Duodenum (tissue), 1 donor: ENCODE measurements around the gene CABS1.

- PRO-cap: no peak
Observed at GRCh38 chr4:56932589-56933185, 25.0 kb downstream of the REST start.

GRCh38 chr4:56976331-56976654 lies 1.1 kb downstream of the NOA1 start:
- PRO-cap: no peak

GRCh38 chr4:57081209-57082183 lies 28.7 kb downstream of the IGFBP7 start:
- PRO-cap: no peak

- PRO-cap: no peak
Observed at GRCh38 chr4:57110857-57111173, 630 bp upstream of the IGFBP7 start.

GRCh38 chr4:58163015-58163669 lies 1053.0 kb upstream of the IGFBP7 start:
- PRO-cap: no peak

GRCh38 chr4:61767224-61767882 lies 567.2 kb downstream of the ADGRL3 start:
- PRO-cap: no peak

DNA sequence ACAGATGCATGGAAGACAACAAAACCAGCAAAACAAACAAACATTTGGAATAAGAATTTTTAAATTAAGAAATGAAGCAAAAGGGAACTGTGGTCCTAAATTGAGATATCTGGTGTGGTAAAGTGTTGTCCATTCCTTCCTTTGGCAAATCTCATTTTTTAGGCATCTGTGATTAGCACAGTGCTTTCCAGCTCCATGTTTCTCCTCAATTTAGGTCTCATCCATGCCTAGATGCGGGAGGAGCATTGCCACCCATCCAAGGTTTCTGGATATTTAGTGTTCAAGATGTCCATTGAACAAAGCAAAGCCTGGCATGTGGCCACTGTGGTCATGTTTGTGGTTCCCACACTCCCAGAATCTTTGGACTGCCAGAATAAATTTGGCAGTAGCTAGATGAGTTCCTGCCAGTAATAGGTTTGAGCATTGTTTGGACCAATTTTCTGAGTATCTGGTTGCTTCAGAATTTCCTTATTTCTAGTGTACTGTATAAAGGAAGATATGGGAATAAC lies 1124.0 kb downstream of the ADGRL3 start:
- PRO-cap: no peak

GRCh38 chr4:64340439-64341184 lies 68.6 kb downstream of the TECRL start:
- PRO-cap: no peak

DNA sequence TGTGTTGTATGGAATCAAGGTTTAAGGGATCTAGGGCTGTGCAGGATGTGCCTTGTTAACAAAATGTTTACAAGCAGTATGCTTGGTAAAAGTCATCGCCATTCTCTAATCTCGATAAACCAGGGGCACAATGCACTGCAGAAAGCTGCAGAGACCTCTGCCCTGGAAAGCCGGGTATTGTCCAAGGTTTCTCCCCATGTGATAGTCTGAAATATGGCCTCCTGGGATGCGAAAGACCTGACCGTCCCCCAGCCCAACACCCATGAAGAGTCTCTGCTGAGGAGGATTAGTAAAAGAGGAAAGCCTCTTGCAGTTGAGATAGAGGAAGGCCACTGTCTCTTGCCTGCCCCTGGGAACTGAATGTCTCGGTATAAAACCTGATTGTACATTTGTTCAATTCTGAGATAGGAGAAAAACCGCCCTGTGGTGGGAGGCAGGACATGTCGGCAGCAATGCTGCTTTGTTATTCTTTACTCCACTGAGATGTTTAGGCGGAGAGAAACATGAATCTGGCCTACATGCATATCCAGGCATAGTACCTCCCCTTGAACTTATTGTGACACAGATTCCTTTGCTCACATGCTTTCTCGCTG lies 53.1 kb downstream of the TECRL start:
- PRO-cap: no peak

DNA sequence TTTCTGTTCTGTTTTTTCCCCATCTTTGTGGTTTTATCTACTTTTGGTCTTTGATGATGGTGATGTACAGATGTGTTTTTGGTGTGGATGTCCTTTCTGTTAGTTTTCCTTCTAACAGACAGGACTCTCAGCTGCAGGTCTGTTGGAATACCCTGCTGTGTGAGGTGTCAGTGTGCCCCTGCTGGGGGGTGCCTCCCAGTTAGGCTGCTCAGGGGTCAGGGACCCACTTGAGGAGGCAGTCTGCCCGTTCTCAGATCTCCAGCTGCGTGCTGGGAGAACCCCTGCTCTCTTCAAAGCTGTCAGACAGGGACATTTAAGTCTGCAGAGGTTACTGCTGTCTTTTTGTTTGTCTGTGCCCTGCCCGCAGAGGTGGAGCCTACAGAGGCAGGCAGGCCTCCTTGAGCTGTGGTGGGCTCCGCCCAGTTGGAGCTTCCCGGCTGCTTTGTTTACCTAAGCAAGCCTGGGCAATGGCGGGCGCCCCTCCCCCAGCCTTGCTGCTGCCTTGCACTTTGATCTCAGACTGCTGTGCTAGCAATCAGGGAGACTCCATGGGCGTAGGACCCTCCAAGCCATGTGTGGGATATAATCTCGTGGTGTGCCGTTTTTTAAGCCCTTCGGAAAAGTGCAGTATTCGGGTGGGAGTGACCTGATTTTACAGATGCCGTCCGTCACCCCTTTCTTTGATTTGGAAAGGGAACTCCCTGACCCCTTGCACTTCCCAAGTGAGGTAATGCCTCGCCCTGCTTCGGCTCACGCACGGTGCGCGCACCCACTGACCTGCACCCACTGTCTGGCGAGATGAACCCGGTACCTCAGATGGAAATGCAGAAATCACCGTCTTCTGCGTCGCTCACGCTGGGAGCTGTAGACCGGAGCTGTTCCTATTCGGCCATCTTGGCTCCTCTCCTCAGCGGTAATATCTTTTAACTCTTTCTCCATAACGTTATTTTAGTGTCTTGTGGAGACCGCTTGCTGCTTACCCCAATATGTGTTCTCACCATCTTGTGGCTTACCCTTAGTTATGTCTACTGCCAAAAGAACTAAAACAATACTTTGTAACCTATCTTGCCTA lies 328.4 kb upstream of the EPHA5 start:
- PRO-cap: no peak

GRCh38 chr4:68217642-68218310 lies 27.7 kb downstream of the TMPRSS11B start:
- PRO-cap: no peak

- PRO-cap: no peak
Observed at GRCh38 chr4:68328098-68328710, 21.7 kb downstream of the YTHDC1 start.

GRCh38 chr4:68348839-68349182 lies 1.1 kb downstream of the YTHDC1 start:
- PRO-cap: no peak

- PRO-cap: no peak
Observed at GRCh38 chr4:68861168-68861391, 45.3 kb downstream of the UGT2B10 start.

DNA sequence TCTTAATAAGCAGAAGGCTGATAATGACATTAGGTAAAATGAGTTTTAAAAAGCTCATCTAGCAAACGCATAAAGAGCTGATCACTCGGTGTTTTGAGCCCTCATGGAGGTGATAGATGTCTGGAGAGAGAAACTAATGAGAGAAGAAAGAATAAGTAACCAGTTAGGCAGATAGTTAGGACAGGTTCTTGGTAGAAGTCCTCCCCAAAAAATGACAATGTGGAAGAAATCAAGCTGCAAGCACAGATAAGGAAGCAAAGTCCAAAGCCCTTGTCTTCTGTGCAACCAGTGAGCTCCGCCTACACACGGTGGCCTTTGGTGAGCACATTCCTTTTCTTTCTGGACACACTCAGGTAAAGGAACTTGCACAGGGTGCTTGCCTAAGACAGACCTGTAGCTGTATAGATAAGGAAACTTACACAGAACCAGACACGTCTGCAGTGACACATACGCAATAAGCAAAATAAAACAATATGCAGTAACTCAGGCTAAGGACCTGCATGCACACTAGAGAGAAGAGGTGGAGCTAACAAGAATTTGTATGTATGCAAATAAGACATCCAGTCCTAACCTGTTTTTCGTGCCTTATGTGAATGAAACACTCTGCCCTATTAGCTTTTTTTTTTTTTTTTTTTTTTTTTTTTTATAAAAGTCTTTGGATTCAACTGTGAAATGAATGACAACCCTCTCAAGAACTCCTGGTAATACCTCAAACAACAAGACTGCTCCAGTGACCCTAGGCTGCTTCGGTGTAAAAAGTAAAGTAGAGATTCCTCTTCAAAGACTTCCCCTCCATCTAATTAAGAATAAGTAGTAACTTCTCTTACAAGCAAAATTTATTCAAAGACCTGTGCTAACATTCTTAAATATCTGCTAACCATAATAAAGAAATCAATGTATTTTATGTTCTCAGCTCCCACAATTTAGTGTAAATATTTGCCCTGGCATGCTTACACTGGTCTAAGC lies 48.8 kb downstream of the UGT2B10 start:
- PRO-cap: unidirectional peak, plus-strand start at position 346 of the sequence

GRCh38 chr4:68906409-68907247 lies 45.0 kb downstream of the UGT2A3 start:
- PRO-cap: bidirectional peak, plus-strand start at chr4:68906633, minus-strand start at chr4:68906576; unidirectional peak, minus-strand start at chr4:68906688

DNA sequence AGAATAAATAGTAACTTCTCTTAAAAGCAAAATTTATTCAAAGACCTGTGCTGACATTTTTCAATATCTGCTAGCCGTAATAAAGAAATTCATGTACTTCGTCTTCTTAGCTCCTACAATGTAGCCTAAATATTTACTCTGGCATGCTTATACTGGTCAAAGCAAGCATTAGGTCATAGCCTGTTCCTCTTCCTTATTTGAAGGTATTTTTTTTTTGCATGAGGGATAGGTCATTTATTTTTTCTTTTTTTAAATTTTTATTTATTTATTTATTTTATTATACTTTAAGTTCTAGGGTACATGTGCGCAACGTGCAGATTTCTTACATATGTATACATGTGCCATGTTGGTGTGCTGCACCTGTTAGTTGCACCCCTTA lies 30.0 kb downstream of the UGT2B28 start:
- PRO-cap: no peak

DNA sequence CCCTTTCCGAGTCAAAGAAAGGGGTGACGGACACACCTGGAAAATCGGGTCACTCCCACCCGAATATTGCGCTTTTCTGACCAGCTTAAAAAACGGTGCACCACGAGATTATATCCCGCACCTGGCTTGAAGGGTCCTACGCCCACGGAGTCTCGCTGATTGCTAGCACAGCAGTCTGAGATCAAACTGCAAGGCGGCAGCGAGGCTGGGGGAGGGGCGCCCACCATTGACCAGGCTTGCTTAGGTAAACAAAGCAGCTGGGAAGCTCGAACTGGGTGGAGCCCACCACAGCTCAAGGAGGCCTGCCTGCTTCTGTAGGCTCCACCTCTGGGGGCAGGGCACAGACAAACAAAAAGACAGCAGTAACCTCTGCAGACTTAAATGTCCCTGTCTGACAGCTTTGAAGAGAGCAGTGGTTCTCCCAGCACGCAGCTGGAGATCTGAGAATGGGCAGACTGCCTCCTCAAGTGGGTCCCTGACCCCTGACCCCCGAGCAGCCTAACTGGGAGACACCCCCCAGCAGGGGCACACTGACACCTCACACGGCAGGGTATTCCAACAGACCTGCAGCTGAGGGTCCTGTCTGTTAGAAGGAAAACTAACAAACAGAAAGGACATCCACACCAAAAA lies 11.3 kb upstream of the UGT2A1 start:
- PRO-cap: no peak

DNA sequence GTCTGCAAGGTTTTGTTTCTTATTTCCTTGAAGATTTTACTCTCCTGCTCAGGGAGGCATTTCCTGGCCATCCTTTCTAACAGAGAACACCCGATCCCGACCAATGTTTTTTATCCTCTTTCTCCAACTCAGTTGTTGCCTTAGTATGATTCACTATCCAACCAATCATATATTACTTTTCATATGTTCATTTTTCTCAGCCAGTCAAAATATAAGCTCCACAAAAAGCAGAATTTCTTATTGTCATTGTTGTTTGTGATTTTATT lies 38.8 kb upstream of the PRR27 start:
- PRO-cap: no peak

- PRO-cap: no peak
Observed at GRCh38 chr4:70334841-70335209, at the start of gene CABS1. CABS1 (plus strand) TSS chr4:70334981.